UCH-1 (cell line): ENCODE results near the gene IL6ST.

- RRBS: no CpG with 5 or more reads among the region's 4 CpGs
These were observed 462 bp upstream of the PLPP1 start for GRCh38 chr5:55535300-55535552.

DNA sequence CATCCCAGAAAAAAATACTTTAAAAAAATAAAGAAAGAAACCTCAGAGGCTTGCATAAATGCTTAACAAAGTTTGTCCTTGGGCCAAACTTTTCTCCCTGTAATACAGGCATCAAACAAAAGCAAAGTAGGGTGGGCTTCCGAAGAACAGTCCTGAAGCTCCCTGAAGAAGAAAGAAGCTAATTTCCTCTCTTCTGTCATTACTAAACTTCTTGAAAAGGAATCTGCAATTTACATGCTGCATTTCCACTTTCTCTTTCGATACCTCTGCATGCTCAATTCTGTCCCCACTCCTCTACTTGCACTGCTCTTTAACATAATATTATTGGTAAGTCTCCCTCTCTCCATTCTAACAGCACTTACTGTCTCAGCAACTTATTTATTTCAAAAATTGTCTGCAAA is 3.8 kb upstream of the PLPP1 start:
- RRBS: no CpG with 5 or more reads among the region's 2 CpGs

DNA sequence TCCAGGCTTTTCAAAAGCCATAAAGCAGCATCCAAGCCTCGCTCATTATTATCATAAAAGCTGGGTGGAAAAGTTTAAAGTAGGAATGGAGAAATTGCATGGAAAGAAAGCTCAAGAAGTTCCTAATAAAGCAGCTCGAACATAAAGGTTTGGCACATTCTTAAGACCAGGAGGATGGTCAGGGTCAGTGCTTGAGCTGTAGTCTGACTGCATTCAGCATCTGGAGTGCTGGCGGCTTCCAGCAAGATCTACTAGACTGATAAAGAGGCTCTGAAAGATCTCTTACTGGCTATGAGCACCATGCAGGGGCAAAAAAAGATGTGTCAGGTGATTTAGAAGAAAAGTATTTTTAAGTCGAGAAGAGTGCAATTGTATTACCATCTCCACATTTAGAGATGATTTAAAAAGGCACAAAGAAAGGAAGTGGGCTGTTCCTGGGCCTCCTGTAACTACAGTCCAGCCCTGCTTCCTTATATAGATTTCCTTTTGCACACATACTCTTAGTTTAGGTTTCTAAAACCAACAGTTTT is 65.7 kb upstream of the PLPP1 start:
- RRBS: no CpG with 5 or more reads among the region's 4 CpGs

DNA sequence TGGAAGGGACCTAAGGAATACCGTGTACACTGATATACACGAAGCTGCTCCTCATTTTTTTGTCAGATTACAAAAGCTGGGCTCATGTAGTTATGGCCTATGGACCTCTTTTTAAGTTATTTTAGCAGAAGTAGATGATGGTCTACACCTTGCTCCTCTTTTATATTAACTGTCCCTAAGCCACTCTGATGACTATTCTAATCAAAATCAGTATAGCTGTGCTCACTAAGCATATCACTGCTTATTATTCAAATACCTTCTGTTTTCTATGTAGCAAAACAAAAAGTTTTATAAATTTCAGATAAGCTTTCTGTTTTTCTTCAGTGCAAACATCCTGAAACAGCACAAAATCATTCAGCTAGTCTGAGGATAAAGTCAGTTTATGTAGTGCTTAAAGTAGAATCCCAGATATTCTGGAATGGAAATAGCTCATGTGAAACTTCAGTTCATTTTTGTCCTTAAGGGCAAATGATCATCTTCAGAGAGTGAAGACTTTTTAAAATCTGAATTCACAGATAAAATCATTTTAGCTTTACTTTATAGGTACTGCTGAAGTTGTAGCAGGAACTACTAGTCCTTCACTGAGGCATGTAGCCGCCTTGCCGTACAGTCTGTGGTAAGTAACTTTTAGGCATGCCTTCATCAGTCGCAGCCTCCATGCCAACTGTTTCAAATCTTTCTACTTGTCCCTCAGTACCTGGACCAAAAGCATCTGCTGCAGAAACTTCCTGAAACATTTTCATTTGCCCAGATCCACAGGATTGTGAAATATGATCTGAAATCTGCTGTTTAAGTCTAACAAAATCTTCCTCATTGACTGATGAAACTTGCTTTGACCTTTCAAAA is 54.0 kb downstream of the IL6ST start:
- RRBS: no CpG with 5 or more reads among the region's 5 CpGs

GRCh38 chr5:55951427-55951781 is 43.4 kb downstream of the IL6ST start:
- RRBS: no CpG with 5 or more reads among the region's 2 CpGs

GRCh38 chr5:55965291-55965689 is 29.5 kb downstream of the IL6ST start:
- RRBS: no CpG with 5 or more reads among the region's 2 CpGs

GRCh38 chr5:55993573-55994345 is 1.0 kb downstream of the IL6ST start:
- RRBS: no CpG with 5 or more reads among the region's 8 CpGs

GRCh38 chr5:55994346-55995087 is at the start of gene IL6ST:
TSS of gene IL6ST (minus strand) at chr5:55994963.
- RRBS: 2% methylated on average over 21 of the region's 68 CpGs

DNA sequence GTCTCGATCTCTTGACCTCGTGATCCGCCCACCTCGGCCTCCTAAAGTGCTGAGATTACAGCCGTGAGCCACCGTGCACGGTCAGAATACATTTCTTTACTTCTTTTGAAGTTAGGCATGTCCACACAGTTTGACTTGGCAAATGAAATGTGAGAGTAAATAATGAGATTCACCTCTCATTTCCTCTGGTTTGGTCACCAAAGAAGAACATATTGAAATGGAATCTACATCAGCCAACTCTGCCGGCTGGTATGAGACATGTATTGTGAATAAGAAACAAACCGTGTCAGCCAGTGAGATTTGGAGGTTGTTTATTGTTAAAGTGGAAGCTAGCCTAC is 103.2 kb upstream of the IL6ST start:
- RRBS: no CpG with 5 or more reads among the region's 9 CpGs

DNA sequence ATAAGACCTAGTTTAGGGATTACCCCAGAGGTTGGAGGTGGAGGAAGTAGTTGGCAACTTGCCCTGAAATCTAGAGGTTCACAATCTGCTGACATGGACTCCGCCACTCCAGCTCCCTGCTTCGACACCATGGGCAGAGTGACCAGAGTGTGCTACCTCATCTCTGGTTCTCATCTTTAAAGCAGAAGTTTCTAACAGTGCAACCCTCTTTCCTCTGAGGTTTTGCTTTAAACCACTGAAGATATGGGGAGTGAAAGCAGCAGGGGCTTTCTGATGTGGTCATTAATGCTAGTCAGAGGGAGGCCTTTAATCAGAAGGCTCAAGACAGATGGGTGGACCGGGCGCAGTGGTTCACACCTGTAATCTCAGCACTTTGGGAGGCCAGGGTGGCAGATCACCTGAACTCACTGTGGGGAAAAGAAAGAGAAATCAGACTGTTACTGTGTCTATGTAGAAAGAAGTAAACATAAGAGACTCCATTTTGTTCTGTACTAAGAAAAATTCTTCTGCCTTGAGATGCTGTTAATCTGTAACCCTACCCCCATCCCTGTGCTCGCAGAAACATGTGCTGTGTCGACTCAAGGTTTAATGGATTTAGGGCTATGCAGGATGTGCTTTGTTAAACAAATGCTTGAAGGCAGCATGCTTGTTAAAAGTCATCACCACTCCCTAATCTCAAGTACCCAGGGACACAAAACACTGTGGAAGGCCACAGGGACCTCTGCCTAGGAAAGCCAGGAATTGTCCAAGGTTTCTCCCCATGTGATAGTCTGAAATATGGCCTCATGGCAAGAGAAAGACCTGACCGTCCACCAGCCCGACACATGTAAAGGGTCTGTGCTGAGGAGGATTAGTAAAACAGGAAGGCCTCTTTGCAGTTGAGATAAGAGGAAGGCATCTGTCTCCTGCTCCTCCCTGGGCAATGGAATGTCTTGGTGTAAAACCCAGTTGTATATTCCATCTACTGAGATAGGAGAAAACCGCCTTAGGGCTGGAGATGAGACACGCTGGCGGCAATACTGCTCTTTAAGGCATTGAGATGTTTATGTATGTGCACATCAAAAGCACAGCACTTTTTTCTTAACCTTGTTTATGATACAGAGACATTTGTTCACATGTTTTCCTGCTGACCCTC is 76.2 kb downstream of the ANKRD55 start:
- RRBS: no CpG with 5 or more reads among the region's 11 CpGs

- RRBS: no CpG with 5 or more reads among the region's 4 CpGs
These were observed 85.9 kb upstream of the ANKRD55 start for GRCh38 chr5:56319035-56319485.

- RRBS: 33% methylated on average over 2 of the region's 3 CpGs
These were observed 117.4 kb upstream of the ANKRD55 start for GRCh38 chr5:56350501-56350870.

- RRBS: no CpG with 5 or more reads among the region's 7 CpGs
These were observed 179.9 kb upstream of the ANKRD55 start for GRCh38 chr5:56412883-56413502.

DNA sequence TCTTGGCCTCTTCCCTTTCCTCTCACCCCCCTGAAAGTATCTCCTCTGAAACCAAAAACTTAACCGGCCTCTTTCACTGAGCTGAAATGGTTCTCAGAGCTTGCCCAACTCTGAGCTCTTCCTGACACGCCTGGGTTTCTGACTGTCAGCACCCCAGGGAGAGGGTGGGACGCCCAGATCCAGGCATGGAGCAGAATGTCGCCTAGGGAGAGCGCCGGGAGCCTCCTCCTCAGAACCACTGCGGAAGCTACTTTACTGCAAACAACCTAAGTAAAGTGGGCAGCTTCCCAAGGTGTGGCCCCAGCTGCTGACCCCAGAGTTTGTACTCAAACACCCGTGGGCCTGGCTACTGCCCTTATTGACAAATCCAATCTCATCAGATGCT is 226.2 kb upstream of the MAP3K1 start:
- RRBS: no CpG with 5 or more reads among the region's 8 CpGs

DNA sequence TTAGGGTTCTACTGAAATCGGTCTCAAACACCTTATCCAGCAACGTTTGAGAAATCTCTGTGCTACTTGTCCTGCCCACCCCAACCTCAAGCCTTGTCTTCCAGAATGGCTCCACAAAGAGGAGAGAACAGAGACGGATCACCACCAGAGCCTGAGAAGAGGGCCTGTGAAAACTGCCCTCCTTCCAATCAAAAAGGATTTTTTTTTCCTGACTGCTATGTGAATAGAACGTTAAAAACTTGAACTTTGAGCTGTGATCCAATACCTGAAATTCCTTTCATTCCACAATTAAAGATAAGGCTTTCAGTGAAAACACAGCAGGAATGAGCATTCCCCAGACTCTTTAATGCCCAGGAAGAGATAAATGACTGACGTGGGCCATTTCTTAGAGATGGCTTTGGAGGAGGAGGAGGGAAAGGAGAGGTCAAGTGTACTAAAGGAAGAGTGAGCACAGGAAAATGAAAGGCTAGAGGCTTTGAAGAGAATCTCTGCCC is 178.0 kb upstream of the MAP3K1 start:
- RRBS: no CpG with 5 or more reads among the region's 5 CpGs

DNA sequence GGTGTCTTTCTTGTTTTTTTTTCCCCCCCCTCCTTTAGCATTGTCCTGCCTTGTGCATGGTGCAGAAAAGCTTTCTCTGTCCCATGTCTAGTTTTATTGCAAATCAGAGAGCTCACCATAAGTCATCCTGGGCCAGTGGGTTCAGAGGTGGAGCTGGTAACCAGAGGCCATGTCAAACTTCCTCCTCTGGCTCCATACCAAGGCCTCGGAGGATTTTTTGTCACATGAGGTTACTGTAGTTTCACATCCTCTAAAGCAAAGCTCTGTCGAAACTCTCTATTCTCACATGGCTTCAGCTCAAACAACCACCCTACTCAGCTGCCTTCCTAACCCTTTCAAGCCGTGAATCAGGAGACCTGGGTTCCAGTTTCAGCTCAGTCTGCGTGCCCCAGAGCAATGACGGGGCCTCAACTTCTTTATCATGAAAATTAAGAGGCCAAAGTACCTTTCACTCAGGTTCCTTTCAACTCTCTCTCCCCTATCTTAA is 145.3 kb upstream of the MAP3K1 start:
- RRBS: no CpG with 5 or more reads among the region's 5 CpGs

GRCh38 chr5:56735869-56736694 is 79.3 kb upstream of the MAP3K1 start:
- RRBS: no CpG with 5 or more reads among the region's 9 CpGs

- RRBS: no CpG with 5 or more reads among the region's 6 CpGs
These were observed 51.3 kb upstream of the MAP3K1 start for GRCh38 chr5:56763946-56764525.

DNA sequence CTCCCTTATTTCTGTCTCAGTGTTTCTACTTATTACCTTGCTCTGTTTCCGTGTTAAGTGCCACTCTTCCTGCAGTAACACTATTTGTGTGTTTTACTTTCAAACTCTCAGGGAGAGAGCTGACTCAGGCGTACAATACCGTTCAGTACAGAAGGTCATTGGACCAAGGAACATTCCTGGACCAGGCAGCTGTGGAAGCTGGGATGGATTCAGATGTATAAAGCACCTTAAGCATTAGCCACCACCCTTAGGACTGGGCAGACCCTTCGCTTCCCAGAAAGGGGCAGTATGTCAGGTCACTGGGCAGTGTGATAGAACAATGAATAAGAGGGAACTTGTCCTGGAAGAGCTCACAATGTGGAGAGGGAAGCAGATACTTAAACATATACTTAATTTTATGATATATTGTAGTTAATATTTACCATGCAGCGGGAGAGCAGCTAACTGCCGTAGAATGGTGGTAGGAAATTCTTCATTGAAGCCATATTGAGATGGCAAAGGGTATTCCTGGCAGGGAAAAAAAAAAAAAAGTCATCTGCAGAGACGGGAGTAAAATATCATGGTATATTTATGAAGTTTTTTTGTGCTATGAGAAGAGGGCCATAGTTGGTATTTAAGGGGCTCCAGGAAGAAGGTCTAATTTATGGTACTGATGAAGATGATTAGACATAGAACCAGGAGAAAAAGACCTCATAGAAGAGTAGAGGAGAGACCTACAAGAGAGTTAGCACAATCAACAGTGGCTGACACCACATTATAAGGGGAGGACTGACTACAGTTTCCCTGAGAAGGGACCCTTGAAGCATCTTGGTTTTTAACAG is 36.4 kb downstream of the MAP3K1 start:
- RRBS: no CpG with 5 or more reads among the region's 7 CpGs